ENCODE results near the genes ISLR, CCDC33, CLK3, LMAN1L, CPLX3, SCAMP2 and MPI.

- PRO-cap, result no peak
These were observed 17.2 kb downstream of the PML start for GRCh38 chr15:74011661-74012142.

DNA sequence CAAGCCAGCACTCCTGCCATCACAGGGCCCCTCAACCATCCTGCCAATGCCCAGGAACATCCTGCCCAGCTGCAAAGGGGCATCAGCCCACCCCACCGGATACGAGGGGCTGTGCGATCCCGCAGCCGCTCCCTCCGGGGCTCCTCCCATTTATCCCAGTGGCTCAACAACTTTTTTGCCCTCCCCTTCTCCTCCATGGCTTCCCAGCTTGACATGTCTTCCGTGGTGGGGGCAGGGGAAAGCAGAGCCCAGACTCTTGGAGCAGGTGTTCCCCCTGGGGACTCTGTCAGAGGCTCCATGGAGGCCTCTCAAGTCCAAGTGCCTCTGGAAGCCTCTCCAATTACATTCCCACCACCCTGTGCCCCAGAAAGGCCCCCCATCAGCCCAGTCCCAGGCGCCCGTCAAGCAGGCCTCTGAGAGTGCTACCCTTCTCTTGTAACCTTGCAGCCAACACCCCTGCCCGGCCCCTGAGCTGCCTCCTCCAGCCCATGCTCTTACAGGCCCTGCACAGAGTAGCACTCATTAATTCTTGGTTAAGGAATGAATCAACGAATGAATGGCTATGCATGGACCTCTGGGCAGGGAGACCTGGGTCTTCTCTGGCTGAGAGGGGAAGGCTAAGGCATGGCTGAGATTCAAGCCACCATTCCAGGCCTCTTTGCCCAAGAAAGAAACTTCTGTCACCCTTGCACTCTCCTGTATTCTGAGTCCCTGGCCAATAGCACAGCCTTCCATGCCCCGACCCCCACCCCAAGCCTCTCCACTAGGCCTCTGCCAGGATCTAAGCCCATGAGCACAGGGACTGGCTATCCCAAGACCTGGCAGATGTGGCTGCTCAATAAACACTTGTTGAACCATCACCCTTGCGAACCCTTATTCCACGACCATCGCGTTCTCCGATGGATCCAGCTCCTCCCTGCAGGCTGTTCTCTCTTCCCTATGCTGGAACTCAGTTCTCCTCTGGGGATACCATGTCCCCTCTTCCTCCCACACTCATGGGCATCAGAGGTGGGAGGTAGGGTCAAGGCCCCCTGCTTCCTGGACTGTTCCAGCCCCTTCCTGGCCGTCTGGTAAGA lies 41.4 kb downstream of the PML start:
- PRO-cap, result no peak

GRCh38 chr15:74173443-74174088 lies at the start of gene ISLR:
Gene ISLR (plus strand): TSS chr15:74173710.
- PRO-cap, result no peak

DNA sequence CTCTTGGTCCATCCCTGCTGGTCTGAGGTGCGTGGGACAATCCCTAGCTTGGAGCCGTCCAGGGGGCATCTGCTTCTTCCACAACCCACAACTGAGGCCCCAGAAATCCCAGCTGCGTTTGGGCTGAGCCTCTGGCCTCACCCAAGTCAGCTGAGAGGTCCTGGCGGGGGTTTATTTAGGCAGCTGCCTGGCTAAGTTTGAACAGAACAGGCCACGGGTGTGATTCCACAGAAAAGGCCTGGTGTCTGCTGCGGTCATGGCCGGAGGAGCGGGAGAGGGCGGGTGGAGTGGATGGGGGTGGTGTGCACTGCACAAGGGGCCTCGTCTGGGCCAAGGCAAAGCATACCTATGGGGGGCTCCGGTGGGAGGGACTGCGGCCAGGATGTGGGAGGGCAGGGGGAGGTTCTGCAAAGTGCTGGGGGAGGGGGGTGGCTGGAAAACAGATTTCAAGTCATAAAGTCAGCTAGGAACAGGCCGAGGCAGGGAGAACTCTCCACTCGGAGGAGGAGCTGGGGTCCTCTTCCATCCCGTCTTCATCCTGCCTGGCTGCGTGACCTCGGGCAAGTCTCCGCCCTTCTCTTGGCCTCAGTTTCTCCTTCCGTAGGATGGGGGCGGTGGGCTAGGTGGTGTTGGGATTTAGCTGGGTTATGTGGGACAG lies 713 bp downstream of the ISLR start:
- PRO-cap, result no peak

DNA sequence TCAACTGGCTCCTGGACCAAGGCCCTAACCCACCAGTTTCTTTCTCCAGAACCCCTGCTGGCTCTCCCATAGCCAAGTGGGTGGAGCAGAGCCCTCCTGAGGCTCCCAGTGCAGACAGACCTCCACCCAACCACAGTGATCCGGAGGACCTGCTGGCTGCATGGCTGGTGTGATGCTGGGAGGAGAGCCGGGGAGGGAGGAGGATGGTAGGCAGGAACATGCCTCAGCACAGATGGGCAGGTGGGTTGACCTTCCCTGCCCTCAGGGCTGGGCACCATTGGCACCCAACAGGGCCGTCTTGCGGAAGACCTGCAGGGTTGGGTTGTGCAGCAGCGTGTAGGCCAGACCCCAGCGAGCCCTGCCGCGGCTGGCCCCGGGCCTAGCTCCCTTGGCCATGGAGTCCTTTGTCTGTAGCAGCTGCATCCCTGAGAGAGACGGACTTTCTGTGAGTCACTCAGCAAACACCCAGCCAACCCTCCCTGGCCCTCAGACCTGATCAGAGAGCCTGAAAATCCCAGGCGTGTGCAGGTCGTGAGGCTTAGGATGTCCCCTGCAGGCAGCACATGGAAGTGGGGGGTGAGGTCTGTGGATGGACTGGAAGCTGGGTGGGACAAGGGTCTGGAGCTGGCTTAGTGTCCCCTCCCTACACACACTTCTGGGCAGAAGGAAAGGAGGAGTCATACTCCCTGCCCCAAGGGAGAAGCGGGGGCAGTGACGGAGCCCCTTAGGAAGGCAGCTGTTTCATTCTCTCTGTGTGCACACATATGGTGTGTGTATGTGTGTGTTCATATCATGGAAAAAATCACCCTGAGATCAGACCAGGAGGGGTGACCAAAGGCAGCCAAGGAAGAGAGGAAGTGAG lies 6.5 kb downstream of the ISLR start:
- PRO-cap, result no peak

GRCh38 chr15:74200293-74200861 lies 2.2 kb downstream of the STRA6 start:
- PRO-cap, result no peak

DNA sequence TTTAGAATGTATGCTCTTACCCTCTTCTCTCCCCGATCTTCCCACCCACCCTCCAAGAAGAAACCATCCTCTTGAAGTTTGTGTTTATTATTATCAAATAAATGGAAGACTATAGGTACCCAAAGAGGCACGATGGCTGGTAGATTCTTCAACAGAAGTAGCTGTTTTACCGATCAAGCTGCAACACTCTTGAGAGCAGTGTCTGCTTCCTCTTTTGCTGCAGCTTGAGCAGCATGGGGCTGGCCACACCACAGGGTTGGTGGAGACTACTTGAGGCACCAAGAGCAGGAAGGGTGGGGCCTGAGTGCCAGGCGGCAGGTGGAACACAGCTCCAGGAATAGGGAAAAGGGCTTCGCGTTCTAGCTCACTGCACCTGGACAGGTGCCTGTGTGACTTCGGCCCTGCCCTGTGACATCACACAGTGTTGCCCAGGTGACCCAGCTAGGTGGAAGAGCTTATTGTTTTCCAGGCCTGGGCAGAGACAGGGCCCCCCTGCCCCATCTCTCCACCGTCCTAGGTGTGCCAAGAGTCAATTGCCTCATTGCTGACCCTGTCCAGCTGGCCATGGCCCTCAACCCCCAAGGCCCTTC lies at the start of gene CCDC33:
TSS of gene CCDC33 (plus strand) at position 458 of the 590 bp plus-strand sequence.
- PRO-cap, result no peak

DNA sequence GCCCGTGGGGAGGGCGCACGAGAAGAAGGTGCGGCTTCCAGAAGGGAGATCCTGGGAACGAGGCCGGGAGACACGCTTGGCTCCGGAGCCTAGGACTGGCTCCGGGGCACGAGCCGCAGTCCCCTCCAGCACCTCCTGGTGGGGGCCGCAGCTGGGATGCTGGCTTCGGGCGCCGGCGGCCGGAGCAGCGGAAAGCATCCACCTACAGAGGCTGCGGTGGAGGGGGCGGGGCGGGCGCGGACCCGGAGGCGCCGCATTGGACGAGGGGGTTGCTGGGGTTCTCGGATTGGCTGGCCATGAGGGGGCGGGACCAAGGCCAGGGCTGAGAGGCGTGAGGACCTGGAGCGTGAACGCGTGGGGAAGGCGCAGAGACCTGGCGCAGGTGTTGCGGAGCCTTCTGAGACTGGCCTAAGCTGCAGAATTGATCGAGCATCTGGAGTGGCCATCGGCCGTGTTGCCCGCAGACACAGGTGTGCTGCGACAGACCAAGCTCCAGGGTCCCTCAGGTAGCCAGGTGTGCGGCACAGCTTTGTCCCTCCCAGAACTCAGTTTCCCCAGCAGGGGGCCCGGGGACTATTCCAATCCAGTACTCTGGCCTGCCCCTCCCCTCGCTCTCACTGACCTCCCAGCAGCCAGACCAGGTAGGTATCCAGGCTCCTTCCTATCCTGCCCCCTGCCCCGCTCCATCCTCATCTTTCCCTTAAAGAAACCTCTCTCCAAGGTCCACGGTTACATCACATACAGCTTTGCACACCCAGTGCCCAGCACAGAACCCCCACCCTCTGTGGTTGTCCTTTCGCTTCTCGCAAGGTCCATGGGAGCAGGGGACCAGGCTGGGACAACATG lies 7.0 kb upstream of the CYP11A1 start:
- PRO-cap, result bidirectional peak, plus-strand start at position 349 of the sequence, minus-strand start at position 181 of the sequence

GRCh38 chr15:74384857-74385666 lies 17.6 kb upstream of the CYP11A1 start:
- PRO-cap, result no peak

GRCh38 chr15:74417157-74417681 lies 16.5 kb downstream of the SEMA7A start:
- PRO-cap, result bidirectional peak, plus-strand start at chr15:74417599, minus-strand start at chr15:74417380

DNA sequence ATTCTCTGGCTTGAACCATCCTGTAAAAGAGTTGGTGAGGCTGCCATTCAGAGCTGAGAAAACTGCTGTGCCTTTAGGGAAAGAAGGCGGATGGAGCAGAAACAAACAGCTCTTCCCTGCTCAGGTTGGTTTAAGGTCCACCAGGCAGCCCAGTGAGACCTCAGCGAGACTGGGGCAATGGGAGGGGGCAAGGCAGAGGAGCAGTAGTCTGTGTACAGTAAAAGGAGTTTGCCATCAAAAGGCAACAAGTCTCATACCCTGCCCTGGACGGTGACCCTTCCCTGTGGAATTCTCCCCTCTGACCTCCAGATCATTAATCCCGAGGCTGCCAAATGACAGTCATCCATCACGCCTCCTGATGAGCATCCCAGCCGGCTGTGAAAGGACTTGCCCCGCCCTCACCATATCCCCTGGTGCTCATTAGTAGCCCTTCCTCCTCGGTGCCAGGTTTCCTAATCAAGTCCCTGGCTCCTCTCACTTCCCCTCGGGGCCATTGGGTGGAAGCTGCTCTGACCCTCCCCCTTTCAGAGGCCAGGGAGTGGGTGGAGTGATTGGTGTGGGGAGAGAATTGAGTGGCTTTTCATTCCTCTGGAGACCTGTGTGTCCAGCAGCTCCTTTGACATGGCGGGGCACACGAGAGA lies 27.2 kb upstream of the CLK3 start:
- PRO-cap, result no peak

GRCh38 chr15:74595696-74596003 lies 20.0 kb upstream of the CLK3 start:
- PRO-cap, result no peak

- PRO-cap, result bidirectional peak, plus-strand start at chr15:74615159, minus-strand start at chr15:74615158; bidirectional peak, plus-strand start at chr15:74615454, minus-strand start at chr15:74615456; bidirectional peak, plus-strand start at chr15:74615872, minus-strand start at chr15:74615673
These were observed at the start of gene CLK3 for GRCh38 chr15:74615104-74615993. Gene CLK3 (plus strand): TSS chr15:74615836.

DNA sequence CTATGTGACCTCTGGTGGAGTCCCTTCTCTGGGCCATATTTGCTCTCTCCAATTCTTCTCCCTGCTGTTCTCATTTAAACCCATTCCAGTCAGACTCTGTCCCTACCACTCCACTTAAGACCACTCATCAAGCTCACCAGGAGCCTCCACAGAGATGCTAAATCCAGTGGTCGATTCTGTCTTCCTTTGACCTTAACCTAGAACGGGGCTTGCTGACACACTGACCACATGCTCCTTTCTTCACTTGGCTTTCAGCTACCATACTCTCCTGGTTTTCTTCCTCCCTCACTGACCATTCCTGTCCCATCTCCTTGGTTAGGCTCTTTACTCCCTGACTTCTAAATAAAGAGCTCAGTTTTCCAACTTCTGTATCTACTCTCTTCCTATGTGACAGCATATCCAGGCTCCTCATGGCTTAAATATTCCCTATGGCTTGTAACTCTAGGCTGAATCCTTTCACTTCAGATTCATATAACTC lies 18.4 kb downstream of the CLK3 start:
- PRO-cap, result no peak

DNA sequence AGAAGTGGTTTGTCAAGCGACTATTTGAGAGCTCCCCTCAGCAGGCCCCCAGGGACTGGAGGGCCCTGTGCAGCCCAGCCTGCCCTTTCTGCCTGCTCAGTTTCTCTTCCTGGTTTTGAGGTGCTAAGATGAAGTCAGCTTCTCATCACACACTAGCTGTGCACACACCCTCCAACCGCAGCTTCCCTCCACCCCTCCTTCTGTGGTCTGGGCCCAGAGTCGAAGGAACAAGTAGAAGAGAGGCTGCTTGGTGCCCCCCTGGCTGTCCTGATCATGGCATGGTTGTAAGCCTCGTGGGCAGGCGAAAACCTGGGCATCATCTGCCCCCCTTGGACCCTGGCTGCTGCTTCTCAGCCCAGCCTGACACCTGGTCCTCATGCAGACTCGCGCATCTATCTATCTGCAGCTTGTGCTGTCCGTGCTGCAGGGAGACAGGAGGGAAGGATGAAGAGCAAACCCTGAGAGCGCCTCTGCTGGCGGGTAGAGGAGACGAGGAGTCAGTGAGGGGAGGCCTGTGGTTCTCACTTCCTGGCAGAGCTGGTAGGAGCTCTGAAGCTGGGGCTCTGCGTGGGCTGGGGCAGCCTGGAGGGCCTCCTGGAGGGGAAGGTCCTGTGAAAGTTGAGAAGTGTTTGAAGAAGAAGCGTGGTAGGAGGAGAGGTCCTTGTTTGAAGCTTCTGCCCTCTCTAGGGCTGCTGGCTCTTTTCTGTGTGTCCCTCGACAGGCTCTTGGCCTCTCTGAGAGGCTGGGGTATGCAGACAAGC lies 5.8 kb downstream of the CSK start:
- PRO-cap, result no peak

DNA sequence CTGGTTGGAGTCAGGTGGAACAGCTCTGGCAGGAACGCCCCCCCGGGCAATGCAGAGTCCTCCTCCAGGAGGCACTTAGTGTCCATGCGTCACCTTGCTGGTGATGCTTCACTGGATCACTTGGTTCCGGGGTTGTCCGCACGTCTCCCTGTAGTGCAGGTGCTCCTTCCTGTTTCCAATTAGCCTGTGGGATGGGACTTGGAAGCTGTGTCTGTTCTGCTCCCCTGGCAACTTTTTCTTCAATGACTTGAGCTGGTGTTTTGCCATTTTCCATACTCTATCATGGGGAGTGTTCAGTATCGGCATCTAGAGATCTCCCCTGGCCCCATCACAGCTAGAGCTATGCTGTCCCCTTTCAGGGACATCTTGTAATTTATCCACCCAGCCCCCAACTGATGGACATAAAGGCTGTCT lies 9.9 kb downstream of the CSK start:
- PRO-cap, result no peak

GRCh38 chr15:74812513-74812985 lies at the start of gene LMAN1L:
Gene LMAN1L (plus strand): TSS chr15:74812835.
- PRO-cap, result no peak

- PRO-cap, result no peak
These were observed at the start of gene CPLX3 for GRCh38 chr15:74826040-74827184. Gene CPLX3 (plus strand): TSS chr15:74826627.

GRCh38 chr15:74872669-74873644 lies at the start of gene SCAMP2:
Gene SCAMP2 (minus strand): TSS chr15:74873365.
- PRO-cap, result bidirectional peak, plus-strand start at chr15:74873112, minus-strand start at chr15:74872943; bidirectional peak, plus-strand start at chr15:74873494, minus-strand start at chr15:74873351

- PRO-cap, result bidirectional peak, plus-strand start at chr15:74890063, minus-strand start at chr15:74889913; bidirectional peak, plus-strand start at chr15:74890554, minus-strand start at chr15:74890317
These were observed at the start of gene MPI for GRCh38 chr15:74889694-74891041. Gene MPI (plus strand): TSS chr15:74890042.

Data from neuron (in vitro differentiated cells).